PC-3 (cell line): ENCODE results near the genes RCN3 and AKT1S1.

- RAMPAGE, long total RNA: no peak
These were observed 357 bp downstream of the SLC17A7 start for GRCh38 chr19:49441005-49441335.

DNA sequence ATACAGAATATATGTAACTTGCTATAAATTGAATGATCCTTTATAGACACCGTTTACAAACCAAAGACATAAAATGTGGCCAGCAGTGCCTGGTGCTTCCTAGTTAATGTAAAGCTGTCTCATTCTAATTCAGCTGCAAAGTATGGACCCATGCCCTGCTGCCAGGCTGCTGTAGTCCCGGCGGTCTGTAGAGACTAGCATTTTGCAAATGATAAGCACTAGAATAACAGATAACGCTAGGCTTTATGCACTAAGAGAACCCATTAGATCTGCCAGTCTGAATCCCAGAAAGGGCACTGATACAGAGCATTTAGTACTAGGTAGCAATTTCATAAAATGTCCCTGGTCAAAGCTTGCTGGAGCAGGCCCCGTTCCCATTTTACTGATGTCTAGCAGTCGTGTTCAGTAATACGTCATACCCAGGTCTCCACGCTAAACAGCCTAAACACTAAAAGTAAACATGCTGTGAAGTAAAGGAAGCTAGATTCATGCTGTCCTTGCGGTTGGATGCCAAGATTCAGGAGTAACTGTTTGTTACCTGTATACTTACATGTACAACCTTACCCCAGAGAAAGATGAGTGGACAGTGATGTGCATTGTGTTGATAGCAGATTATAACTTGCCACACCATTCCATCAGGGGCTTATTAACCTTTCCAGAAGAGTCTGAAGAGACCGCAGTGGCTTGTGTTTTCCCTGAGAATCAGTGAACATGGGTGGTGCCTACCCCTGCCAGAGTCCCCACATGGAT, 3.7 kb upstream of the RPS11 start:
- RAMPAGE, long total RNA: no peak

DNA sequence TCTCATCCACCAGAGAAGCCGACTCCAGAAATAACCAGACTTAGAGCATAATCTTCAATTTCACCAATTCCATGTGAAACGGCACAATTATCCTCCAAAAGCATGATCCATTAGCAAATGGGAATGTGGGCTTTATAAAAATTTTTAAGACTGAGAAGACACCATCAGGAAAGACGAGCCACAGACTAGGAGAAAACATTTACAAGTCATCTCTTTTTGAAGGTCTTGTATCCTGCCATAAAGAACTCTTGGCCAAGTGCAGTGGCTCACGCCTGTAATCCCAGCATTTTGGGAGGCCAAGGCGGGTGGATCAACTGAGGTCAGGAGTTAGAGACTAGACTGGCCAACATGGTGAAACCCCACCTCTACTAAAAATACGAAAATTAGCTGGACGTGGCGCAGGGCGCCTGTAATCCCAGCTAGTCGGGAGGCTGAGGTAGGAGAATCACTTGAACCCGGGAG, 3.1 kb upstream of the RPS11 start:
- RAMPAGE, long total RNA: no peak

DNA sequence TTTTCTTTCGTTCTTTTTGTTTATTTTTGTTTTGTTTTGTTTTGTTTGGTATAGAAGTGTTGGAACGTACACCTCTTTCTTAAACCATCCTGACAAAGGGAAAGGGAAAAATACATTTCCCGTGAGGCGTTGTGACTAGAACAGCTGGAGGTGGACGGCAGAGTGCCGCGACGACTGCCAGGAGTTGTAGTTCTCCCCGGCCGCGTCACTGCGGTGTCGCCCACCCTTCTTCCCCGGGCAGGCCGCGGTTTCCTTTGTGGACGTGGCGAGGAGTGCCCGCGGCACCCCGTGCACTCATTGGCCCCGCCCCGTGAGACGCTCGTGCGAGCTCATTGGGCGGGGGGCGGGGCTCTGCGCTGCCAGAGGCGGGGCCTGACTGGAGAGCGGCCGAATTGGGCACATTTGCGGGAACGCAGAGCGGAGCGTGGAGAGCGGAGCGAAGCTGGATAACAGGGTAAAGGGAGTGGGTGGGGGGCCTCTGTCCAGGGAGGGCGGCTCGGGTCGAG, at the start of gene RCN3:
RCN3 (plus strand) TSS at position 399 of the 506 bp plus-strand sequence.
- RAMPAGE, long total RNA: no peak

- RAMPAGE, long total RNA: no peak
These were observed 3.6 kb downstream of the PRR12 start for GRCh38 chr19:49594444-49595188.

DNA sequence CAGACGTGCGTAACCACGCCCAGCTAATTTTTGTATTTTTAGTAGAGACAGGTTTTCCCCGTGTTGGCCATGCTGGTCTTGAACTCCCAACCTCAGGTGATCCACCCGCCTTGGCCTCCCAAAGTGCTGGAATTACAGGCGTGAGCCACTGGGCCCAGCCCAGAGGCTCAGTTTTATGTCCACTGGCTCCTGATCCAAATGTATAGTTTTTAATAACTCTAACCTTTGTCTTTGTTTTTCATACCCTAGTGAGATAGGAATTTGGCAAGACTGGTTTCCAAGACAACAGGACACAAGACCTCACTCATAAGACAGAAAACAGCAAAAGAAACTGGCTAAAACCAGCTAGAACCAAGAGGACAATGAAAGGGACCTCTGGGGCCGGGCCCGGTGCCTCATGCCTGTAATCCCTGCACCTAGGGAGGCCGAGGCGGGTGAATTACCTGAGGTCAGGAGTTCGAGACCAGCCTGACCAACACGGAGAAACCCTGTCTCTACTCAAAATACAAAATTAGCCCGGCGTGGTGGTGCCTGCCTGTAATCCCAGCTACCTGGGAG, 27.6 kb downstream of the CPT1C start:
- RAMPAGE, long total RNA: no peak

DNA sequence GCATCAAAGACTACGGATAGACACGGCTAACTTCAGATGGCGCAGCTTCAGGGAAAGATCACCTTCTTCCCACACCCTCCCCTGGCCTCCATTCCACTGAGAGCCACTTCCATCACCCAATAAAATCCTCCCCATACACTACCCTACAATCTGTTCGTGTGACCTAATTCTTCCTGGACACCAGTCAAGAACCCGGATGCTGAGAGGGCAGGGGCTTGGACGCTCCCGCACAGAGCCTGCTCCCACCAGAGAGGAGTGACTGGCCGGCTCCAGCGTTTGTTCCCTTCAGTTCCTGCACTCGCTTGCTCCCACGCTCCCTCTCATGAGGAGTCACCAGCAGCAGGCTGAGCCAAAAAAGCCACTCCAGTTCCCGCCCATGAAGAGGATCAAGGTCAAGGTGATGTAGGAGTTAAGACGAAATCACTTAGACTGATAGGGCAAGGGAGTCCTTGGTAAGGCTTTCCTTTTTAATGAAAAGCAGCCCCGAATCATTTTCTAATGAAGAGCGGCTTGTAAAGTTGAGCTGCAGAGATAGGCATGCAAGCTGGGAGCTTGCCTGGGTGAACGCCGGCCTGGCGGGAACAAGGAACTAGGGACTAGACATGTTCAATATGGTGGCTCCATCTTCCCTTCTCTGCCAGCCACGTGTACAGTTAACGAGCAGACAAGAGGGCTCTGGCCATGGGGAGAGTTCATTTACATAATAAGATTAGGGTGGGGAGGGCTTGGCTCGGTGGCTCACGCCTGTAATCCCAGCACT, 35.6 kb downstream of the TSKS start:
- RAMPAGE, long total RNA: no peak

DNA sequence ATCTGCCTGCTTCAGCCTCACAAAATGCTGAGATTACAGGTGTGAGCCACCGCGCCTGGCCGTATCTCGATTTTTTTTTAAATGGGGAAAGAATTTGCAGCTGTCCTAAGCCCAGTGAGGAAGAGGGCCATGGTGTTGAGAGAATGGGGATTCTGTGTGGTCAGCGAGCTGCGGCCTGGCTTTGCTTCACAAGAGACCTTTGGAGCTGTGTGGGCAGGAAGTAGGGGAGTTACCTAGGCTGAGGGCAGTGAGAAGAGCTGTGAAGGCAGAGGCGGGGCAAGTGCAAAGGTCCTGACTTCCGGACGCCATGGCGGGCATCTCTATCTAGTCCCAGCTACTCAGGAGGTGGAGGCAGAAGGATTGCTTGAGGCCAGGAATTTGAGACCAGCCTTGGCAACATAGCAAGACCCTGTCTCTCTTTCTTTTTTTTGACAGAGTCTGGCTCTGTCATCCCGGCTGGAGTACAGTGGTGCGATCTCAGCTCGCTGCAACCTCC, 4.9 kb downstream of the AP2A1 start:
- RAMPAGE, long total RNA: no peak

- RAMPAGE, long total RNA: no peak
These were observed 13.2 kb downstream of the AP2A1 start for GRCh38 chr19:49779787-49780590.

DNA sequence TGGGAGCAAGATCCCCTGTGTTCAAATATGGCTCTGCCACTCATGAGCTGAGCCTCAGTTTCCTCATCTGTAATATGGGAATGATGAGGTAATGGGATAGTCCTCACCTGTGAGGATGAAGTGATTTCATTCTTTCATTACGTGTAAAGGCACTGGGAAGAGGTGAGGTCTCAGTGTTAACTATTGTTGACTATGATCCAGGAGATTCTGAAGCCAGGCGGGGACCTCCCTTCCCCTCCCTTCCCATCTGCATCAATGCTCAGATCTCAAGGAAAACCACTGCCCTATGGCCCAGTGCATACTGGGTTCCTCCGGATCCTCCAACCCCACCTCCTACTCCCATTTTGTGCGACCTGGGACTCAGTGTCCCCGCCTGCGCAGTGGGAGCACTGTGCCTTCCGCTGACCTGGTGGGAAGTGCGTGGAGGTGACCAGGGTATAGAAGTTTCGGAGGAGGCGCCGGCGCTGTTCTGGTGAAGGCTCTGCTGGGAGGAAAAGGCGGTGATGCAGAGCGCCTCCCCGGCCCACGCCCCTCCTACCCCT, 5.0 kb downstream of the FUZ start:
- RAMPAGE, long total RNA: no peak

DNA sequence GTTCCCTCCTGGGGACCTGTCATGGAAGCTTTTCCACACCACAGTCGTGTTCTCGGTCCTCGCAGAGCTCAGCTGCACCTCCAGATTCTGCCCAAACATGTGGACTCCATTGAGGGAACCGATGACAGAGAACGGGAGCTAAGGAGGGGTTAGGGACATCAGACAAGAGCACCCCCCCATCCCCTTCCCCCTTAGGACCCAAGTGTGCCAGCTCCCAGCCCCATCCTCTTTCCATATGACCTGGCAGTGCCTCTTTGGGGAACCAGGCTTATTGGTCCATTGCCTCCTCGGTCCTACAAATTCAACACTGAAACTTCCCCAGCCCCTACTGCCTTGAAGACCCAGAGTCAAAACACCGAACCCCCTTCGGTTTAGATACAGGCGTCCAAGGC, 497 bp downstream of the FUZ start:
- RAMPAGE, long total RNA: no peak

GRCh38 chr19:49851375-49852025, 15.9 kb downstream of the PNKP start:
- RAMPAGE, long total RNA: no peak

DNA sequence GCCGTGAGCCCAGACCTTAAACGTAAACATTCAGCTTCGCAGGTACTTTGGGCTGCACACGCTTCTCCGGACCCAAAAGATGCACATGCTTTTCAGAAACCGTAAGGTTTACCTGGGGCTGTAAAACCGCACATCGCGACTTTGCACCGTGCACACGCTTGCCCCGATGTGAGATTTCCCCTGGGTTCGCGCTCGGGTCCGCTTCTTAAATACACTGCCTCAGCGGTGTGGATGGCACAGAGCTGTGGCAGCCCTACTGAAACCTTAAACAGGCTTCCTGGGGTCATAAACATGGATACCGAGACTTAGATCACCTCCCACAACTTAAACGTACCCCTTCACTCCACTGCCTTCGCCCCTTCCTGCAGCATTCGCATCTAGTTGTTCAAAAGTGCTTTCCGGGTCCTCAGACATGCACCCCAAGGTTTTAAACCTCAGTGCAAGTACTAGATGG, 15.3 kb downstream of the PNKP start:
- RAMPAGE, long total RNA: no peak

DNA sequence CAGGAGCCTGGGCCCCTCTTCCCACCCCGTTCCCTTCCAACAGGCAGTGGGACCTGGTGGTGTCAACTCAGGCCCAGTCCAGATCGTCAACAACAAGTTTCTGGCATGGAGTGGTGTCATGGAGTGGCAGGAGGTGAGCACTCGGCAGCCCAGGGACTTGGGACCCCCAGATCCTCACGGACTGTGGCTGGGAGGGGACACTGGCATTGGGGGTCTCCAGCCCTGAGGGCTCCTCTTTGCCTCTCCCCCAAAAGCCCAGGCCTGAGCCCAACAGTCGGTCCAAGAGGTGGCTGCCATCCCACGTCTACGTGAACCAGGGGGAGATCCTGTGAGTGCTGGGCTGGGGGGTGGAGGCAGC, 9.7 kb downstream of the PNKP start:
- RAMPAGE, long total RNA: no peak

- RAMPAGE, long total RNA: no peak
These were observed at the start of gene AKT1S1 for GRCh38 chr19:49877222-49877584. Gene AKT1S1, minus strand, starts transcription at chr19:49877355.

GRCh38 chr19:49952628-49953195, 8.3 kb downstream of the SIGLEC11 start:
- RAMPAGE, long total RNA: no peak

GRCh38 chr19:50266732-50267479, 62.3 kb downstream of the KCNC3 start:
- RAMPAGE, long total RNA: no peak

GRCh38 chr19:50279685-50280431, 49.3 kb downstream of the KCNC3 start:
- RAMPAGE, long total RNA: no peak

DNA sequence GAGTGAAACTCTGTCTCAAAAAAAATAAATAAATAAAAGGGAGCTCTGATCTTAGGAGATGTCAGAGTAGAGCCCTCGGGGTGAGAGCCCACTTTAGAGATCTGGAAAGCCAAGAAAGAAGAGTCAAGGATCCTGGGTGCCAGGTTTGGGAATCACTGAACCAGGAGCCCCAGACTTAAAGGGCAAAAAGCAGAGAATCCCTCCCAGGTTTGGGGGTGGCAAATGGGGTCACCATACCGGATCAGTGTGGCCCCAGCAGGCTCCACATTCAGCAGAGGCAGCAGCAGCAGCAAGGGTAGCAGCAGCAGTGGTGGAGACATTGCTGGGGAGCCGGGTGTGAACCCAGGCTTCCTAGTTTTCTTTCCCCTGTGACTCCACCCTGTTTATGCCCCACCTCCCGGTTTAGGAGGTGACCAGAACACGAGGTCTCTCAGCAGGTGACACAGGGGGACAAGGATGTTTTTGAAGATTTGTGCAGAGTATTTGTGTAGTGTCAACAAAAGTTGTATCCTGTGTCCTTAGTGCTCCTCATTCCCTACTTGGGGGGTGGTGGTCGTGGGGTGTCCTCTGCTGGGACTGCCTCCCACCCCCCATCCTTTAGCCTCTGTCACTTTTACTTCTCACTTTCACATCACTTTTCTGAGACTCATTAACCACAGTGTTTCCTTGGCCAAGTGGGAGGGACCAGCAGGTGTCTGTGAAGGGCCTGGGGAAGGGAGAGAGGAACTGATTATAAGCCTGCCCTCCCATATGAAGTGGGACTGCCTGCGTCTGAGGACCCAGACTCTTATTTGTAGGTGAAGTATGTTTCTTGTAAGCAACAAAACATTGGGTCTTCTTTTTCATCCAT, 15.5 kb upstream of the KCNC3 start:
- RAMPAGE, long total RNA: no peak

DNA sequence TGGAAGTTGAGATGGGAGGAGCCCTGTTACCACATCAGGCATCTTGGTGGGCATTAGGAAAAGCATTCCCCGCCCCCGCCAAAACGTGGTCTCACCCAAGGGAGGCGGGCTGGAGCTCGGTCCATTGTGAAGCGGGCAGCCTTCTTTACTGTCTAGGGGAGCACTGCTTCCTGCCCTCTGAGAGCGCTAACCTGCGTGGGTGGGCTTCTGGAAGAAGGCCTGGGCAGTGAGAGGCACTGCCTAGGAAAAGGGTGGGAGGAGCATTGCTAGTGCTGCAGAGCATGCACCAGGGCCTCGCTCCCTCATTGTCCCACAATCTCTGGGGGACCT, 3.9 kb downstream of the NR1H2 start:
- RAMPAGE, long total RNA: no peak